Measurements from ENCODE around the gene DHX15.

DNA sequence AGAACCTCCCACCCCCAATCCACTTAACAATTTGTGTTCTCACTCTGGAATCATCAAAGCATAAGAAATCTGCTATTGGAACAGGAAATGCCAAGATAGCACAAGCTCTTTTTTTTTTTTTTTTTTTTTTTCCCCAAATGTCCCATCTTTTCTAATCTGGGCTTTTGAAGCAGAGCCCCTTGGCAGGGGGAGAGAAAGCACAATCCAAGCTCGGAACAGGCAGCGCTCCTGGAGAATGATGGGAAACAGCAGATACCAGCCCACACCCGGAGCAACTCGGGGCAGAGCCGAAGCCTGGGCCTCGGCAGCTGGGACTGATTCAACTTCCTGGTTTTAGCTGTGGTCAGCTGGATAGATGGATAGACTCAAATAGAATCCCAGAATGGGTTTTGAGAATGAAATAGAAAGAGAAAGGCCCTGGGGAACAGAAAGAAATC, 235.1 kb downstream of the QDPR start:
- RRBS: no CpG with 5 or more reads among the region's 6 CpGs

GRCh38 chr4:17490550-17491163, 21.2 kb downstream of the QDPR start:
- RRBS: no CpG with 5 or more reads among the region's 8 CpGs

GRCh38 chr4:17492148-17492543, 19.7 kb downstream of the QDPR start:
- RRBS: no CpG with 5 or more reads among the region's 13 CpGs

GRCh38 chr4:17559335-17559820, 17.6 kb upstream of the LAP3 start:
- RRBS: no CpG with 5 or more reads among the region's 2 CpGs

DNA sequence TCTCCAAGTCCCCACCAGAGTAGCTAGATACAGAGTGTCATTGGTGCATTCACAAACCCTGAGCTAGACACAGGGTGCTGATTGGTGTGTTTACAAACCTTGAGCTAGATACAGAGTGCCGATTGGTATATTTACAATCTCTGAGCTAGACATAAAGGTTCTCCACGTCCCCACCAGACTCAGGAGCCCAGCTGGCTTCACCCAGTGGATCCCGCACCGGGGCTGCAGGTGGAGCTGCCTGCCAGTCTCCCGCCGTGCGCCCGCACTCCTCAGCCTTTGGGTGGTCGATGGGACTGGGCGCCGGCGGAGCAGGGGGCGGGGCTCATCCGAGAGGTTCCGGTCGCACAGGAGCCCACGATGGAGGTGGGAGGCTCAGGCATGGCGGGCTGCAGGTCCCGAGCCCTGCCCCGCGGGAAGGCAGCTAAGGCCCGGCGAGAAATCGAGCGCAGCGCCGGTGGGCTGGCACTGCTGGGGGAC, 396.6 kb upstream of the LCORL start:
- RRBS: no CpG with 5 or more reads among the region's 27 CpGs

- RRBS: no CpG with 5 or more reads among the region's 2 CpGs
Observed at GRCh38 chr4:18574065-18574448, 552.5 kb upstream of the LCORL start.

DNA sequence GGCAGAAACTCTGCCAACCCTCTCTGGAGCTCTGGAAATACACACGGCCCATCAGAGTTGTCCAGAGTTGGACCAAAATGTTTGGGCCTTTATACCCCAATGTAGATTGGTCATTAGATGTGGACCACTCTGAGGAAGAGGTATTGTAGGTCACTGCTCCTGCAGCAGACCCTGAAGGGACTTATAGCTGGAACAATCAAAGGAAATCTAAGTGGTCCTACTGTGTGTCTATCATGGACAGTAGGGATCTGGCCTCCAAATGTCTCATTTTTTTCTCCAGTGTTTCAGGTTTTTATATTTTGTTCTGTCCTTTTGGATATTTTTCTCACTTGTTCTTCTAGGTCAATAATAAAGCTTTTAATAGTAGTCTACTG, 807.5 kb upstream of the LCORL start:
- RRBS: no CpG with 5 or more reads among the region's 1 CpG

GRCh38 chr4:19729830-19730536, 521.7 kb upstream of the SLIT2 start:
- RRBS: no CpG with 5 or more reads among the region's 8 CpGs

GRCh38 chr4:21121956-21122395, 421.7 kb downstream of the PACRGL start:
- RRBS: no CpG with 5 or more reads among the region's 3 CpGs

GRCh38 chr4:21697428-21698074, 251.0 kb downstream of the KCNIP4 start:
- RRBS: no CpG with 5 or more reads among the region's 10 CpGs

- RRBS: no CpG with 5 or more reads among the region's 9 CpGs
Observed at GRCh38 chr4:22402270-22402851, 113.5 kb downstream of the ADGRA3 start.

DNA sequence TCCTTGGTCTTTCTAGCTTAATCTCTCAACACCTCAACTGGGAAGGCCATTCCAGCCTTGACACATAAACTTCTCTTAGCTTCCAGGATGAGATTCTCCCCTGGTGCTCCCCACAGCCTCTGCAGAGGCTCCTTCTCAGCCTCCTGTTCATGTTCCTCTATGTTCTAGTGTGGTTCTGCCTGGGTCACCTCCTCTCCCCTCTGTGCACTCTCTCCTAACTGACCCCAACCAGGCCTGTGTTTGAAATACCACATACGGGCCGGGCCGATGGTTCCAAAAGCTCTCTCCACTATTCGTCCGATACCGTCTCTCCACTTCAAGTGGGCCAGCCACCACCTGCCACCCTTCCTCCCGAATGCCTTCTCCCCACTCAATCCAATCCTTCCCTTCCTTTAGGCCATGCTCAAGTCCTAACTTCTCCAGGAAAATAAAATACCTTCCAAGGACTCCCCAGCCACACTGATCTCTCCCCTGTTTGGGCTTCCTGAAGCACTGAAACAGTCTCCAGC, 5.5 kb downstream of the ADGRA3 start:
- RRBS: no CpG with 5 or more reads among the region's 7 CpGs

GRCh38 chr4:22599108-22600173, 83.6 kb upstream of the ADGRA3 start:
- RRBS: no CpG with 5 or more reads among the region's 28 CpGs

- RRBS: no CpG with 5 or more reads among the region's 1 CpG
Observed at GRCh38 chr4:23414163-23414569, 475.7 kb downstream of the PPARGC1A start.

DNA sequence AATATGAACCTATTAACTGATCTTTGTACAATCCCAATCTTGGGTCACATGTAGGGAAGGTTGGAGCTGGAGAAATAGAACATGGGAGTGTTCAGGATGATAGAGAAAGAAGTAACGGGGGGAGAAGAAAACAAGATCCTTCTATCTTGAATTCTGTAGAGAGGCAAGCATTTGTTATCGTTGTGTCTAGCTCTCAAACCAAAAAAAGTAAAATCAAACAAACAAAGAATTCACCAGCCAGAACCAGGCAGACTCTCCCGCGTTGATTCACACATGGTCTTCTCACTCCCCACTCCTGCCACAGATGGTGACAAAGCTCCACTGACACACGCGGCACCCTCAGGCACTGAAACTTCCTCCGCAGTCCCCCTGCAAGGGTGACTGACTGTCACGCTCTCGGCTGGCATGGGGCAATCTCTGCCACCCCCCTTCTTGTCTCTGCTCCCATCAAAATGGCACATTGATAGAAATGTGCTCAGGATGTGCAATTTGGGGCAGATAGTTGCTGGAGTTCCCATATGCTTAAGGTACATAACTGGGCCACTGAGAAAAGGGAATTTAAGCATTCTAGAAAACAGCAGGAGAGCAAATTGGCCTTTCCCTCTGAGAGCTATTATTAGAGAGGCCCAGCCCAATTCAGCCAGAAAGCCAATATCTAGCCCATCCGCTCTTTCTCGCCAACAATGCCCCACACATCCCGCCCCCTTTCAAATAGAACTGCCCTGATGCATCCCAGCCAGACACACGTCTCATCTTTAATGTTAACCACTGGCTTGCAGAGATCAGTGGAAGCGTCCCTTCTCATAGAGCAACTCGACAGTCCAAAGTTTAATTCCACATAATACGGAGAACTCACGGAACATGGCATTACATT, 304.8 kb downstream of the DHX15 start:
- RRBS: no CpG with 5 or more reads among the region's 17 CpGs

DNA sequence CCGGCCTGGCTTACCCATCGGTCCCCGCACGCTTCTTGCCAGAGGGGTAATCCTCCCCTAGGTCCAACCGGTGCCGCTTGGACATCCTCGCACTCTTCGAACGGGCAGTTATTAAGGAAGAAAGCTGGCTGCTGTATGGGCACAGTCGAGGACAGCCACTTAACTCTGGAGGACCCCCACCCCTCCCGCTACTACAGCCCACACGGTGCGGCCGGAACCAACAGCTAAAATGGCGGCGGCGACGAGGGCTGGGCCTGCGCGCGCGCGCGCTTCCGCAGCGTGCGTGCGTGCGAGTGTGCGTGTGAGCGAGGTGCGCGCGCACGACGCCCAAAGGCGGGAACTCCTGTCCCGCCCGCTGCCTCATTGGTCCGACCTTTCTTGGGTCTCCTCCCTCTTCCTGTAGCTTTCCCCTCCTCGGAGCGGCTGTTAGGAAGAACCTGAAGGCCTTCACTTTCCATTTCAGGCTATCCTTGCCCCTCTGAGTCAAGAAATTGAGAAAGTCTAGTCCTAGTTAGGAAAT, at the start of gene DHX15:
Gene DHX15 (minus strand): TSS at position 246 of the 520 bp plus-strand sequence.
- RRBS: 6% methylated on average over 5 of the region's 42 CpGs

DNA sequence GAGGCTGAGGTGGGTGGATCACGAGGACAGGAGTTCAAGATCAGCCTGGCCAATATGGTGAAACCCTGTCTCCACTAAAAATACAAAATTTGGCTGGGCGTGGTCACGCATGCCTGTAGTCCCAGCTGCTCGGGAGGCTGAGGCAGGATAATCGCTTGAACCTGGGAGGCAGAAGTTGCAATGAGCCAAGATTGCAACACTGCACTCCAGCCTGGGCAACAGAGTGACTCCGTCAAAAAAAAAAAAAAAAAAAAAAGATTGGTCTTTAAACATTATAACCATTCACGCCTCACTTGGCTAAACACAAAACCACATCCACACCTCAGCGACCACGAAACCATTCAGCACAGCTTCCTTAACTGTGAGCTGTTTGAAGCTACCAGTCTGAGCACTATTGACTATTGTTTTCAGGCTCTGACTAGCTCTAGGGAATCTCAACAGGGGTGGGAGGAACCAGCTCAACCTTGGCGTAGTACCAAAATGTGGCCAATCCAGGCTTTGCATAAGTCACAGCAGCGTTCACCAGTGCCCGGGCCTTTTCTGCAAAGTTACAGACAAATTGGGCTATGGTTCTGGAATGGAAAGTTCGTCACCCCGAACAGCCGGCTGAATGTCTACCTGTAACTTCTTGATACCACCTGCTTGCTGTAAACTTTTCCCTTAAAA, 73.6 kb upstream of the DHX15 start:
- RRBS: 40% methylated on average over 1 of the region's 15 CpGs

DNA sequence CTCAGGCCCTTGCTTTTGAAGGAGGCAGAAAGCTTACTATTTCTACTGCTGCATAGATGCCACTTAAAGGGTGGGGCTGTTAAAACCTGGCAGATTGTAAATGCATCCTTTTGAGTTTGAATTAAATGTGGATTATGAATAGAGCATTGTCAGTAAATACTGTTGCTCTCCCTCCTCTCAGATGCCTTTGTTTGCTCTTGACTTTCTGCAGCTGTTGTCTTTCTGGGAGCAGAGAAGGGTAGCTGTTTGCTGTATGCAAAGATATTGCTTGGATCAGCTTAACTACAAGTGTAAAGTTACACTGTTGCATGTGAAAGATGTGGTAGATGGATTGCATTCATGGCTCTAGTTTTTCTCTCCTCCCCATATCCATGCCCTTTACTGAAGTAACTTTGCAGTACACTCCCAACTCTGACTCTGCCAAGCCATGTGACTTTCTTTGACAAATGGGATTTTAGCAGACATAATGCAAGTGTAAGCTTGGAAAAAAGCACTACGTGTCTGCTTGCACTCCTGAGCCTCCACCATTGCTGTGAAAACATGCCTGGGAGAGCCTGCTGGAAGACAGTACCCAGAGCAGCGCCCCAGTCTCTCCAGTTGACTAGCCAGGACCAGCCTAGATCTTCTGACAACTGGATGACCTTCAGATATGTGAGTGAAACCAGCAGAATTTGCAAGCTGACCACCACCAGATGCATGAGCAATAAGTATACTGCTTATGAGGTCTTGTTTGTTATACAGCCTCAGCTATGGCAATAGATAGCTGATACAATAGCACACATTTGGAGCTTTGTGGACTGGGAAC, 75.2 kb upstream of the DHX15 start:
- RRBS: no CpG with 5 or more reads among the region's 2 CpGs

- RRBS: 40% methylated on average over 46 of the region's 73 CpGs
Observed at GRCh38 chr4:24799762-24800334, 4.5 kb downstream of the SOD3 start.